Heart (tissue), 3 donors: ENCODE results near the gene AP3S2.

GRCh38 chr15:89098331-89099041 lies 10.2 kb downstream of the ABHD2 start:
- RAMPAGE, long total RNA, 2 experiments, result no peak in any of the 2 experiments

GRCh38 chr15:89102652-89103080 lies 14.4 kb downstream of the ABHD2 start:
- RAMPAGE, long total RNA, 2 experiments, result no peak in any of the 2 experiments

GRCh38 chr15:89137411-89138555 lies 49.5 kb downstream of the ABHD2 start:
- RAMPAGE, long total RNA, 2 experiments, result no peak in any of the 2 experiments

- RAMPAGE, long total RNA, 2 experiments, result no peak in any of the 2 experiments
These were observed 43.1 kb downstream of the RLBP1 start for GRCh38 chr15:89178215-89178695.

DNA sequence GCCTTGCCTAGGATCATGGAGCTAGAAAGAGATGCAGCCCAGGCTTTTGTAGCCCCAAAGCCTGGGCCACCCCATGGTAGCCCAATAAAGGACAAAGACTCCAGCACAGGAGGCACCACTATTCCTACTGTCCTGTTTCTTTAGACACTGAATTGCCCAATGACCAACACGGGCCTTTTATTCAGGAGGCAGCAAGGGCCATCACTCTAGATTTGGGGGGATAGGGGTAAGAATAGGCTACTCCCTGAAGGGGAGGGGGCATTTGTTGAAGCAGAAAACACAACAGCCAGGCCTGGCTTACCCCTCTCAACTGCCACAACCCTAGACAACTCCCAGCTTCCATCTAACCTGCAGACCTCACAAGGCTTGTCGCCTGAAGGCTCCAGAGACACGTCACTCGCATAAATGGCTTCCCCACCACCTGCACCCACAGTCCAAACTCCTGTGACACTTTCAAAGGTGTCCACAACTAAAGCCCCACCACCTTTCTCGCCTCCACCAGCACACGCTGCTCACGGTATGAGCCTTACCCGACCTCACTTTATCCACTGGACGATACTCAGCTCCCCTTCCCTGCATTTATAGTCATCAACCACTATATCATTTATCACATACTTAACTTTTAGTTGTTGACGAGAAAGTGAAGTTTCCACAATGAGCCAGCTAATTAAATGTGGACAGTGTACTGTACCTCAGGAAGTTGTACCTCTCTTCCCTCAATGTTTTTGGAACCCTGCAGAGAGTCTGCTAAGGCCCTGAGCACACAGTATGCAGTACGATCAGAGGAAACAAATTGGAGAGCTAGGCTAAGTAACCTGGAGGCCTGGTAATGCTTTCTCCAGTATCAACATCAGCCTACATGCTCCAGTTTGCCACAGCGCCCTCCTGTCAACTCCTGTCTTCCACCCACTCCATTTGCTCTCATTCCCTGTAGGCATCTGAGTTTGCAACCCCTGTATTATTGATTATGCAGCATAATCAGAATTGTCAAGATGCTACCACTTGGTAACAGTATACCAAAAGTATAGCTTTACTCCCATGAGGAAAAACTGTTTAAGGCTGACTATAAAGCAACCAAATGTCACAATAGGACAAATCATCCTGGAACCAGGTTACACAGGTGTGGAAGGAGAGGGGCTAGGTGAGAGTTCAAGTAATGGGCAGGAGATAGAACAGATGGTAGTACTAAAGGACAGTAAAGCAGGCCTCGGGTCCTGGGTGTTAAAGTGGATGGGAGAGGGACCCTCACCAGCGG lies 14.7 kb downstream of the POLG start:
- RAMPAGE, long total RNA, 2 experiments, result no peak in any of the 2 experiments

DNA sequence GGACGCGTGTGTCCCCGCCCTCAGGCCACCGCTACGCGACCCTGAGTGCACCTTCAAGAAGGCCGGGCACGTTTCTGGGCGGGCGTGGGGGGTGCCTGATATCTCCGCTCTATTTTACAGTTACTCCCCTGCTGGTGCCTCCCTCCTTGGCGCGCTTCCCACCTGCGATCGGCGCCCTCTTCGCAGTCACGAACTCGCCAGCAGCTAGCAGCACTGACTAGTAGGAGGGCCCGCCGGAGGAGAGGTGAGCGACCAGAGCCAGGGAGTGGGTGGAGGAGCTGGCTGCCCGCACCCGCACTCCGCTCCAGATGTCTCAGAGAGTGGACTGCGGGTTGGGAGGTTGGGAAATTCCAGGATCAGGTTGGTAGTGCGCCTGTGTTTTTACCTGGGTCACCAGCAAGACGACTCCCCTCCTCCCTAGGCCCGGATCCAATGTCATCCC lies 43.3 kb upstream of the POLG start:
- RAMPAGE, long total RNA, 2 experiments, result no peak in any of the 2 experiments

GRCh38 chr15:89681338-89681961 lies 2.3 kb upstream of the PLIN1 start:
- RAMPAGE, long total RNA, 2 experiments, result no peak in any of the 2 experiments

DNA sequence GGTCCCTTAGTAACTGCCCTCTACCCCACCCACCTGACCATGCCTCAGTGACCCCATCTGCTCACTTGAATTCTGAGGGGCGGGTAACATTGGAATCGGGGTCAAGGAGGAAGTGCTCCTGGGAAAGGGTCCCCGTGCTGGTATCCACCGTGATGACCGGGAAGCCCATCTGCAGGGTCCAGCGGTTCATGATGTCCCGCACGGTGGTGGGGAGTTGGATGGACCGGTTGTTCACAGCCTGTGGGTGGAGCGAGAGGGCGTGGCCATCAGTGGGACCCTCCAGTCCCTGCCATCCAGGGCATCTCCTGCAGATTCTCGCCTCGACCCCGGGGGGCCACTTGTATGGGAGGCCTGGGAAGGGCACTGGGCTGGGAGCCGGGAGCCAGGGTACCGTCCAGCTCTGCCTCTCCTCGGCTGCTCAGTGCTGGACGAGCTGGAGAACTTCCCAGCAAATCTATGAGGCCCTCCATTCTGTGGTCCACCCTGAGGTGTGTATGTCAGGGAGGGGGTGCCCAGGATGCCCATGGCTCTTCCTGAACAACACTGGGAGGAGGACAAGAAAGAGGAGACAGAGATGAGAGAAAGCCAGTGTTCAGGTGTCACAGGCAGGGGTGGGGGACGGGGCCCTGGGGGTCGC lies 13.2 kb downstream of the ANPEP start:
- RAMPAGE, long total RNA, 2 experiments, result no peak in any of the 2 experiments

- RAMPAGE, long total RNA, 2 experiments, result no peak in any of the 2 experiments
These were observed 37.9 kb upstream of the ANPEP start for GRCh38 chr15:89852443-89853011.

GRCh38 chr15:89865158-89865701 lies 28.6 kb downstream of the AP3S2 start:
- RAMPAGE, long total RNA, 2 experiments, result no peak in any of the 2 experiments

DNA sequence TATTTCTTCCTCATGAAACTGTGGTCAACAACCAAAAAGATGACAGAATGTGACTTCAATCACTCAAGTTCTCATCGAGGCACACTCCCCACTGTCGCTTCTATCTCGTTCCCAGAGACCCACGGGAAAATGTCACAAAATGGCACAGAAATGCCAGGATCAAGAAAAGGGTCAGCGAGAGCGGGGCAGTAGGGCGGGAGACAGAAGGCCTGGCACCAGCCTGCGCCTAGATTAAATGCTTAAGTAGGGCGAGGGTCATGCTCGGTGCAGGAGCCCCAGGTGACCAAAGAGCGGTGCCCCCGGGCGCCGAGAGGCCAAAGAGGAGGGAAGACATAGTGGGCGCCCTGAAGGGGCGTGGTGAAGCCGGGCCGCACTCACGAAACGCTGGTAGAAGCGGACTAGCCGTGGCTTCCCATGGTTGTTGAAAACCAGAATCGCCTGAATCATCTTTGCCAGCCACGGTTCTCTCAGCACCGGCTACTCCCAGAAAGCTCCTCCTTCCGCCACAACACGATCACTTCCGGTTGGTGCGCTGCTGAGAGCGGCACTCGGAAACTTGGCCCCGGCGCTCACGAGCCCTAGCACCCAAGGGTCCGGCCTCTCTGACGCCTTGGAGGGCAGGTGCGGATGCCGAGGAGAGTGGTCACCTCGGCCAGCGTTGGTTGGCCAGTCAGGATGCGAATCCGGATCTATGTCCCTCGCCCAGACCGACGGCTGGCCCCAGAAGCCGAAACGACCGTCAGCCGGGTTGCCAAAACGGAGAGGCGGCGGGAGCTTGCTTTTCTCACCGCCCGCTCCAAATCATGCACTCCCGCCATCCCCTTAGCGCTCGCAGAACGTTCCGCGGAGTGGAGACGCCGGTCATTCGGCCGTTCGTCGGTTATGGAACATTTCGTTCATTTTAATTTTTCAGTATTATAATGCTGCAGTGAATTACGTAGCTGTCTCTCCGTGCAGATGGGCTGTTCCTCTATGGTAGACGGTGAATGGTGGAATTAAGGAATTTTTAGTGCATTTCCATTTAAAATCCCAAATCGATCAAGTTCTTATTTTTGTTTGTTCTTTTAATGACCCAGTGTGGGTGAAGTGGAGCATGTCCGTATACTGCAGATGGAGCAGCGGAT lies at the start of gene AP3S2:
Gene AP3S2 (minus strand): TSS at position 492 of the 1,124 bp plus-strand sequence.
- RAMPAGE, long total RNA, 2 experiments, result start-site peak on the minus strand in 1 of 2 experiments, centred at position 481 of the sequence, 237 reads per replicate

- RAMPAGE, long total RNA, 2 experiments, result no peak in any of the 2 experiments
These were observed 2.1 kb upstream of the ZNF710 start for GRCh38 chr15:89998963-89999500.

- RAMPAGE, long total RNA, 2 experiments, result no peak in any of the 2 experiments
These were observed 44.8 kb downstream of the ZNF710 start for GRCh38 chr15:90045549-90046763.

DNA sequence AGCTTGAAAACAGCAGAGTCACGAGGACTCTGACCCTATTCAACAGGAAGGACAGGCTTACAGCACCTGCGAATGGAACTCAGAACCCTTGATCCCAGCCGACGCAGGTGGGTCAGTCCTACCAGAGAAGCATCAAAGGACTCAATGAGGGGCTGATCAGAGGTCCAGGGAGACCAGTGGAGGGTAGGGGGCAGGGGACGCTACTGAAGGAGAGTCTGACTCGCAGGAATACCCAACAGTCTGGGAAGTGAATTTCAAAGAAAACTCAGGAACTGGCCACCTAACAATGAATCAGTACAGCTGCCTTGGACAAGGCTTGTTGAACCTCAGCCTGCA lies 8.3 kb downstream of the IDH2 start:
- RAMPAGE, long total RNA, 2 experiments, result no peak in any of the 2 experiments

DNA sequence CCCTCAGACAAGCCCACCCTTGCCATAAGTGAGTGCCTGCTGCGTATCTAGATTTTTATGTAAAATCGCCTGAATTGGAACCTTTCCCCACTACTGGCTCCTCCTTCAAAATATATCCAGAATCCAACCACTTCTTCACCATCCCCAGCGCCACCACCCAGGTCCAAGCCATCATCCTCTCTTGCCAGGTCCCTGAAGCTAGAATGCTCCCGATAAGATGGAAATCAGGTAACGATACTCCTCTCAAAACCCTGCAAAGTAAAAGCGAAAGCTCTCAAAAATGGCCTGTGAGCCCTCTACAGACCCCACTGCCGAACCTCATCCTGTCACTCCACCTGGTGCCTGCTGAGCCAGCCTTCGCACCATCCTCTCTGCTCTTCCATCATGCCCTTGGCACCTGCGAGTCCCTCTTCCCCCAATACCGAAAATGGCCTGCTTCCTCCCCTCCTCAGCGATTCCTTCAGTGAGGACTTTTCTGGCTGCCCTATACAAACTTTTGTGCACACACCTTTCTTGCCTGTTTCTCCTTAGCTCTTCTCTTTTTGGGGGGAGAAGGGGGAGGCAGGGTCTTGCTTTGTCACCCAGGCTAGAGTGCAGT lies 3.2 kb downstream of the IDH2 start:
- RAMPAGE, long total RNA, 2 experiments, result no peak in any of the 2 experiments

- RAMPAGE, long total RNA, 2 experiments, result no peak in any of the 2 experiments
These were observed 994 bp downstream of the IDH2 start for GRCh38 chr15:90101013-90101934.

DNA sequence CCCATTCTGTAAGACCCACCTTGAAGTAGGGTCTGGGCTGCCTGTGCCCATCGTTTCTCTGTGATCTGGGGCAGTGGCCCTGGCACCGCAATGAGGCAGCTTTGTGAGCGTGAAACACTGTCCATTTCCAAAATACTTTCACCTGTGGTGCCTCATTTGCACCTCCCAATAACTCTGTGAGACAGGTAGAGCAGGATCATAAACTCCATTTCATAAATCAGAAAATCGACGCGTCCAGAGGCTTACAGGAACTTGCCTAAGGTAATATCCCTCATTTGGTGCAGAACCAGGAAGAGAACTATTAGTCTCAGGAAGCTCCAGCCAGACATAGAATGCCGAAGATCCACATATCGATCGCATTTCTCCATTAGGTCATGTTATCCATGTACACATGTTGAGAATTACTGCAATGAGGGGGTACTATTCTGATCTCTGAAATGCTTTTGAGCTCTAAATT lies 38.2 kb upstream of the SEMA4B start:
- RAMPAGE, long total RNA, 2 experiments, result no peak in any of the 2 experiments

DNA sequence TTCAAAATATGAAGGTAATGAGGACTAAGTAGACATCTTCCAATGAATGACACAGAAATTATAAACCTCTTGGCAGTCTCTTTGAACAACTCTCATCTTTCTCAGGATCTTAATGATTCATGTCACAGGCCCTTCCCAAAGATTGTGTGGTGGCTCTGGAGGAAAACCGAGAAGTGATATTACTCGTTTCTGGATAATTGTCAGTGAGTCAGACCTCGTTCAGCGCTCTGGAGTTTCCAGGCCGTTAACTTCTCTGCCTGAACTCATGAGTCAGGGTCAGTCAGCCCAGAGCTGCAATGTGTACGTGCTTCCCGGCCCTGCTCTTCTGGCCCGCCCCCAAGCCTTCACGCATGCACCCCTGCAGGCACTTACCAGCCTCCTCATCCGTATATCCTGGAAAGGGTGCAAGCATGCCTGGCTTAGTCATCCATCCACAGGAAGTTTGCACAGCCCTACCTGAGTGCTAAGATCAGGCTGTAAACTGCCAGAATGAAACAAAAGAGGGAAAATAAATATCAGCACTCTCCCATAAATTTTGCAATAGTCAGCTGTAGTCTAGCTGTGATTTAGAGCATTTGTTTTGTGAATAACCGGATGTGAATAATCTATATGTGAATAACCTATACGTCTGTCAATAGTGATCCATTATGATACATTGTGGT lies 35.4 kb upstream of the SEMA4B start:
- RAMPAGE, long total RNA, 2 experiments, result no peak in any of the 2 experiments

GRCh38 chr15:90210390-90210850 lies 9.3 kb downstream of the SEMA4B start:
- RAMPAGE, long total RNA, 2 experiments, result no peak in any of the 2 experiments

- RAMPAGE, long total RNA, 2 experiments, result no peak in any of the 2 experiments
These were observed 12.4 kb downstream of the CIB1 start for GRCh38 chr15:90221236-90221850.